Cardiac atrium fibroblast (primary cell): ENCODE measurements around the gene UQCR10.

- RAMPAGE, long total RNA, result no peak
These were observed 8.8 kb downstream of the ZNRF3 start for GRCh38 chr22:28892111-28892545.

GRCh38 chr22:28897098-28897334, 13.6 kb downstream of the ZNRF3 start:
- RAMPAGE, long total RNA, result no peak

DNA sequence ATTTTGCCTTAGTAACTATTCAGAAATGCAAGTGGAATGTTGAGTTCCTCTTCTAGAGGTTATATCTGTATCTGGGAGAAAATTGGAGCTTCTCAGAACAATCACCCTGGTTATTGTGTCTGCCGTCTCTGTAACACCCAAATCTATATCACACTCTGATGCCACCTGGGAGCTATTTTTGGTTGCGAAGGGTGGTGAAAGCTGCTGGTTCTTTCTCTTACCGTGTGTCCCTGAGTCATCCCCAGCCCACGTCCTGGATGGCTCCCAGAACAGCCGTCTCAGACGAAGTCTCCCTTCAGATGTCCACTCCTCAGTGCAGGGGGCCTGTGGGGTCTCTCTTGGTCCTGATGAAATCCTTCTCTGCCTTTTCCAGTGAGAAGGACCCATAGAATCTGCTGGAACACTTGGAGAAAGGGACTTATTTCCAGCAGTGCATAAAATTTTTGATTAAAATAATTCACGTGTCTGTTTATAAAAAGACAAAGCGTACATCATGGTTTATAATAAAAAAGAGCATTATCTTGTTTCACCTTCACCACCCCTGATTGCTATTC, 83.4 kb downstream of the C22orf31 start:
- RAMPAGE, long total RNA, result no peak

DNA sequence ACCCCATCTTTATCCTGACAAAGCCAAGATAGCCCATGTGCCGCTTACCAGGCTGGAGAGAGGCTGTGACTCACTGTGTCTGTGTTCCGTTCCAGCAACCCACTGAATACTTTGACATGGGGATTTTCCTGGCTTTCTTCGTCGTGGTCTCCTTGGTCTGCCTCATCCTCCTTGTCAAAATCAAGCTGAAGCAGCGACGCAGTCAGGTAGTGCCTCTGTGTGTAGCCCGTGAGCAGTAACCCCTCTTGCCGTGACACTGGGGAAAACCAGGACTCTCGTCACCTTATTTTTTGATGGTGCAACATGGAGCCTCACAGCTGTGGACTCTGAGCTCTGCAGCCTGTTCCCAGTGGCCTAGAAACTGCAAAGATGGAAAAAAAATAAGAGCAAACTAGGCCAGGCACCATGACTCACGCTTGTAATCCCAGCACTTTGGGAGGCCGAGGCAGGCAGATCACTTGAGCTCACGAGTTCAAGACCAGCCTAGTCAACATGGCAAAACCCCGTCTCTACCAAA, 16.9 kb downstream of the C22orf31 start:
- RAMPAGE, long total RNA, result no peak

- RAMPAGE, long total RNA, result no peak
These were observed 1.3 kb upstream of the KREMEN1 start for GRCh38 chr22:29071247-29072130.

DNA sequence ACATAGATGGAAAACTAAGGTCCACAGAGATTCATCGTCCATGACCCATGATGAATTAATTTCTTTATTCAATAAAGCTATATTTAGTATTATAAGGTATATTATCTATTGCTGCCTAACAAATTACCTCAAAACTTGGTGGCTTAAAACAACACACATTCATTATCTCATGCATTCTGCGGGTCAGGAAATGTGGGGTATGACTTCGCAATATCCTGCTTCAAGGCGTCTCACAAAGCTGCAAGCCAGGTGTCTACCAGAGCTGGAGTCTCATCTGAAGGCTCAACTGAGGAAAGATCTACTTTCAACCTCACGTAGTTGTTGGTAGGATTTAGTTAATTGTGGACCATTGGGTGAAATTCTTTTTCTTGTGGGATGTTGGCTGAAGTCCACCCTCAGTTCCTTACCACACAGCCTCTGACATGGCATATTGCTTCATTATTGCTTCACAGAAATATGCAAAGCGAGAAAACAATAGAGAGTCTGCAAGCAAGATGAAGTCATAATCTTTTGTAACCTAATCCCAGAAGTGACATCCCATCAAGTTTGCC, 45.0 kb downstream of the KREMEN1 start:
- RAMPAGE, long total RNA, result no peak

DNA sequence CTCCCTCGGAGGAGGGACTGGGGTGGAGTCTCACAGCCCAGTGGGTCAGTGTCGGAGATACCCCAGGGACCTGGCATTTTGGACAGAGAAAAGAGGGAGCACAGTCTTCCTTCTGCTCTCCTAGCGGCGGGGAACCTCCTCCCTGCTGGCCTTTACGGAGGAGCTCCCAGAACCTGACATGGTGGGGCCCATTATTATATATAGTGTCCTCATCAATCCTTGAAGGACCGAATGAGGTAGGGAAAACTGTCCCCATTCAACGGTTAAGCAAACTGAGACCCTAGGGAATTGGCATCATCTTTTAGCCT, 831 bp downstream of the EMID1 start:
- RAMPAGE, long total RNA, result no peak

- RAMPAGE, long total RNA, result no peak
These were observed 18.4 kb downstream of the EMID1 start for GRCh38 chr22:29224021-29224623.

- RAMPAGE, long total RNA, result no peak
These were observed 2.5 kb downstream of the EWSR1 start for GRCh38 chr22:29270239-29271200.

- RAMPAGE, long total RNA, result no peak
These were observed 2.3 kb downstream of the GAS2L1 start for GRCh38 chr22:29308825-29309166.

DNA sequence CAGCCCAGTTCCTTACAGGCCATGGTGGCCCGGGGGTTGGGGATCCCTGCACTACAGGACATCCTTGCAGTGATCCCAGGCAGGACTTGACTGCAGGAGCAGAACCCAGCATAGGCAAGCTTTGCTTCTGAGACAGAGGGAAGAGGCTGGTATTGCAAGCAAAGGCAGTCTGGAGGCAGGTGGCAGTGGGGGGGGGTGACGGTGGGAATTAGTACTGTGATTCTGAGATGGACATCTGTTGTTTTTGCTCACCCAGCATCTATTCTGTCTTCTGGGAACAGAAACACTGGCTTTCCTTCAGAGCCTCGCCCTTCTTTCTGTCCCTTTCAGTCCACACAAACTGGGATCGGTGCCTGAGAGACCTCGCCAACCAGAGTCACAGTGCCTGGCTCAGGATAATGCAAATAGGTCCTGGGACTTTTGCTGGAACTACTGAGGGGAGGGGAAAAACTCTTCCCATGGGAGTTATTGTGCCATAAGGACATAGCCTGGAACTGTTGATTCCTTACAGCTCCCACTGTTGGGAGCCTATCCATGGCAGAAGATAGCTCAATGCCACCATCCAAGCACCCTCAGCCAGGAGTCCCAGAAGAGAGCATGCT, 31.2 kb upstream of the RASL10A start:
- RAMPAGE, long total RNA, result no peak

GRCh38 chr22:29481690-29482104, 1.7 kb downstream of the NEFH start:
- RAMPAGE, long total RNA, result no peak

DNA sequence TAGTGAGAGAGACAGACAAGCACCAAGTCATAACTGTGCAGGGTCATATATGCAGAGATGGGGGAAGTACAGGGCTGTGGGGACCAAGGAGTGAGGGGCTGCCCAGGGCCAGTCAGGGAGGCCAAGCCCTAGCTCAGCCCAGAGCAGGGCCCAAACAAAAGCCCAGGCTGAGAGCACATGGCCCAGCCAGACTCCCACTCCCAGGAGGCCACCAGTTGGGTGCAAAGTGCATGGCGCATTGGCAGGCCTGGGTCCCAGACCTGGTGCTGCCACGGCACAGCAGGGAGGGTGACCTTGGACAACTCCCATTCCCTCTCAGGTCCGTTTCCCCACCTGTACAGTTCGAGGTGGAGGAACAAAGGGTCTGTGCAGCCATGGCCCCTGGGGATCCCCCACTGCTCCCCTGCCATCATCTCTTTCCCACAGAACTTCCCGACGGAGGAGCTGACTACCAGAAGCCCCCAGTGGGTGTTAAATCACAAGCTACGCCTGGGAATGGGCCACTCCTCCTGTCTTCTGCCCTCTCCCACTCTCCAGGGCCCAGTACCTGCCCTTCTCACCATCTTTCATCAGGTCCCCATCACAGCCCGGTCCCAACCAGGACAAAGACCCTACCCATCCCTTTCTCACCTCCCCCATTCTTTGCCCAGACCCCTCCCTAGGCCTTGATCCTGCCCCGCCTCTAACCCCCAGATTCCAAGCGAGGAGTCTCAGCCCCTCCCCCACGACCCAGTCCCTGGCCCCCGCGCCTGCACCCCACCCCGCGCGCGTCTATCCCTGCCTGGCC, 532 bp downstream of the NIPSNAP1 start:
- RAMPAGE, long total RNA, result no peak

- RAMPAGE, long total RNA, result start-site peak on the plus strand at chr22:29767359-29767391, 2,624 and 670 reads in 2 replicates
These were observed at the start of gene UQCR10 for GRCh38 chr22:29767208-29767764. Gene UQCR10, plus strand, starts transcription at chr22:29767369.

DNA sequence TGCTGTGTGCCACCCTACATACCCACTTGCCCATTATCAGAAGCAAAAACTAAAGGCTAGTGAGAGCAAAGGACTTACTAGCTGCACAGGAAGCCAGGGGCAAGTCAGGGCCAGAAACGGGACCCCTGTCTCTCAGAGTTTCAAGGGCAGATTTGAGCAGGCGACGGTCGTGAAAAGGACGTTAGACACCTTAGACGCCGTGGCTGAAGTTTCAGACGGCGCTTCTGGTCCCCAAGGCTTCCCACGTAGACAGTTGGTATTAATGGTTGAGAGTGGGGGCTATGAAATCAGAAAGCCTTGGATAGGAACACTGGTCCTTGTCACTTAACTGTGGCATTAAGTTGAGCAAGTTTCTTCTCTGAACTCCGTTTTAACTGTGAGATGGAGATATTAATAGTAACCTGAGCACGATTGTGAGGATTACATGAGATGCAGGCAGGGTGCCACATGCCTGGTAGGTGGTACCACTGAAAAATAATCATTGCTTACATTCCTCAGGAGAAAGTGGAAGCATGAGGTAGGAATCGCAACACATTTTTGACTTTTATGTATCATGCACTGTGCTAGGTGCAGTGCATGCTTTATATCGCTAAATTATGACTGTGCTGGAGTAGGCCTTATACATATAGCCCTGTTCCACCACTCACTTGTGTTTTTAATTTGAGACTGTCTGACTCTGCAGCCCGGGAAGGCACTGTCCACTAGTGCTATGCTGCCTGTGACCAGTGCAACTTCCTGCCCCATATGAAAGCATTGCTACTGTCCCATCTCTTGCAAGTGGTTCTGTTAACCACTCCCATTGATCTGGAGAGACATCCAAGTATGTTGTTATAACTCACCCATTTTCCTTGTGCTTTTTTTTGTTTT, 829 bp downstream of the UQCR10 start:
- RAMPAGE, long total RNA, result no peak

- RAMPAGE, long total RNA, result no peak
These were observed 17.8 kb downstream of the UQCR10 start for GRCh38 chr22:29784983-29785277.

DNA sequence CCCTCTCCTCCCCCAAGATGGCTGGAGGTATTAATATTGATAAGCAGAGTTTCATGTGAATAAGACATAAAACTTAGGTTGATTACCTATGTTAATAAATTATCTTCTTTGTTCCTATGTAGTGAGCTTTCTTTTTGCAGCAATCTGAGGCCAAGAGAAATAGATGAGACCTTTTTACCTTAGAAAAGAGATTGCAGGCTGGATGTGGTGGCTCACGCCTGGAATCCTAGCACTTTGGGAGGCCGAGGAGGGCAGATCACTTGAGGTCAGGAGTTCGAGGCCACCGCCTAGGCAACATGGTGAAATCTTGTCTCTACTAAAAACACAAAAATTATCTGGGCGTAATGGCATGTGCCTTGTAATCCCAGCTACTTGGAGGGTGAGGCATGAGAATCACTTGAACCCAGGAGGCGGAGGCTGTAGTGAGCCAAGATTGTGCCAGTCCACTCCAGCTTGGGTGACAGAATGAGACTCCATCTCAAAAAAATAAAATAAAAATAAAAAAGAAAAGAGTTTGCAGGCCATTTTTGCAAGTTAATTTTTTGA, 19.8 kb downstream of the MTMR3 start:
- RAMPAGE, long total RNA, result no peak

DNA sequence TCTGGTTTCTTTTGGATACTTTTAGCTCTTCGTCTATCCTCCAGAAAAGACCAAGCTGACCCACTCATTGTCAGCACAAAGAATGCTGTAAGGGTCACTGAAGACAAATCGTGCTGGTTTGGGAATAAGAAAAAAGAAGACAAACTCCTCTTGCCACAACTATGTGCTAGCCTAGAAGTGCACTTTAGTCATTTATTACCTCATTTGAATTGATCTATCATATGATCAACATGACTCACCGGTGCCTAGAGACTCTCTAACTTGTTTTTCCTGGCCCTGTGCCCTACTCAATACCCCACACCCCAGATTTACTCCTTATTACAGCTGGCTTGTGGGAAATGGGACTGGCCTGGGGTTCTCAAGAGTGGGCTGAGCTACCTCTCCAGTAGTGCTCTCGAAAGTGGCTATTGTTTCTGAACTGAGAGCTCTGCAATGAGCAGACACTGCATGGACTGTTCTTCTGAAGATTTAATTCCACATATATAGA, 35.9 kb upstream of the HORMAD2 start:
- RAMPAGE, long total RNA, result no peak

DNA sequence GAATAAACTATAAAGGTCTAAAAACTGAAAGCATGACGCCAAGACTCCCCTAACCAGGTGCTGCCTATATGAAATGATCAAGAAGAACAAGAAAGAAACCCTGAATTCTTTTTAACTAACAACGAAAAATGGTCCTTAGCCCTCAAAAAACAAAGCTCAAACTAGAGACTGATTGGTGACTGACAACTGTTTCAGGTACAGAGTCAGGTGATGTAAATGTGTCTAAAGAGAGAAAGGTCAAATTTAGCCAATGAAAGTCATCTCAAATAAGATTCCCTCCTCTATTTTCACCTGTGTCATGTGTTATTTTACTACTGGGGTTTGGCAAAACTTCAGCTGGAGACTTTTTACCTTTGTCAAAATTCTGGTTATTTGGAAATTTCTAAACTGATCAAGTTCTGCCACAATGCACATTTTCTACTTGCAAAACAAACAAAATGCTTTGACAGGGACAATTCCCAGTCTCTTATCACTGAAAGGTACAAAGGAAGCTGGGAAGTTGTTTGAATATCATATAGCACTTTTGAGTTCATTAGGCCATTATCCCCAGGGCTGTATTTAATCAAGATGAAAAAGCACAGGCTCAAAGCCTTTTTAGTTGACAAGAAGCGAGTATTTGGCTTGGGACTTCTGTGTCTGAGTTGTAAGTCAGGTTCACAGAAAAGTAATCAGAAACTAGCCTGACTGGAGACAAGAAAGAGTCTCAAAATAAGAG, 3.1 kb upstream of the HORMAD2 start:
- RAMPAGE, long total RNA, result no peak

- RAMPAGE, long total RNA, result no peak
These were observed 11.7 kb downstream of the LIF start for GRCh38 chr22:30234797-30235341.